Mesenchymal stem cell of adipose (primary cell): ENCODE data around the genes FGF6 and ANO2.

DNA sequence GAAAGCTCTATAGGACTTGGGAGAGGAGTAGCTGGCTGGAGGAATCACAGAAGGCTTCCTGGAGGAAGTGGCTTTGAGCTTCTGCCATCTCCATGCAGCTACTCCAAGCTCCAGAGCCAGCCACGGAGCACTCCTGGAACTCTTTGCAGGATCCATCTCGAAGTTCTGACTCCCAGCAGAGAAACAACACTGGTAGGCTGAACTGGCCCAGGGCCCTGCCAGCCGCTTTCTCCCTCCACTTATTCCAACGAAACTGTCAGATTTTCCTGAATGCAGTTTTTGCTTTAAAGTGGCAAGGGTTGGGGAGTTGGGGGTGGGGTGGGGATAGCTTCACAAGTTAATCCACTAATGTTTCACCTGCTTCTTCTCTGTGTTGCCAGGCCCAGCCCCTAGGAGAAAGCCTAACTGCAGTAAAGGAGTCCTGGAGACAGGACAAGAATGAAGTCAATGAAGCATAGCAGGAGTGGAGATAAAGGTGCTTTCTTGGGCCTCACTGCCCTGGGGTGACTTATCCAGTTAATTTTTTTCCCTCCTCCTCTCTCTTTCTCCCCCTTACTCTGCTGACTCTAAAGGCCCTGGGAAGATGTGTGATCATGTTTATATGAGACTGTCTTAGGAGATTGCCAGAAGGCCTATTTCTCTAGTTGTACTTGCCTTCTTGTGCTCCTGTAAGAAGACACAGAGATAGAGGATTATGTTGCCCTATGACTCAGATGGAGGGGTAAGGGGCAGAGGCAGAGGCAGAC lies 140.3 kb upstream of the PARP11 start:
- CAGE, long polyA plus RNA: no peak

DNA sequence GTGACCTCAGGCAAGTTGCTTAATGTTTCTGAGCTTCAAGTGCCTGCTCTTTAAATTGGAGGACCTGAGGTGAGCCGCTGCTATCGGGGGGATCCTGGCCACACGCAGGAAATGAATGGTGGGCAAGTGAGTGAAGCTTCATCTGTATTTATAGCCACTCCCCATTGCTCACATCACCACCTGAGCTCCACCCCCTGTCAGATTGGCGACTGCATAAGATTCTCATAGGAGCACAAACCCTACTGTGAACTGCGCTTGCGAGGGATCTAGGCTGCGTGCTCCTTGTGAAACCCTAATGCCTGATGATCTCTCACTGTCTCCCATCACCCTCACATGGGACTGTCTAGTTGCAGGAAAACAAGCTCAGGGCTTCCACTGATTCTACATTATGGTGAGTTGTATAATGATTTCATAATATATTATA lies 158.5 kb upstream of the CCND2 start:
- CAGE, long polyA plus RNA: no peak

GRCh38 chr12:4148335-4148966 lies 125.1 kb upstream of the CCND2 start:
- CAGE, long polyA plus RNA: no peak

DNA sequence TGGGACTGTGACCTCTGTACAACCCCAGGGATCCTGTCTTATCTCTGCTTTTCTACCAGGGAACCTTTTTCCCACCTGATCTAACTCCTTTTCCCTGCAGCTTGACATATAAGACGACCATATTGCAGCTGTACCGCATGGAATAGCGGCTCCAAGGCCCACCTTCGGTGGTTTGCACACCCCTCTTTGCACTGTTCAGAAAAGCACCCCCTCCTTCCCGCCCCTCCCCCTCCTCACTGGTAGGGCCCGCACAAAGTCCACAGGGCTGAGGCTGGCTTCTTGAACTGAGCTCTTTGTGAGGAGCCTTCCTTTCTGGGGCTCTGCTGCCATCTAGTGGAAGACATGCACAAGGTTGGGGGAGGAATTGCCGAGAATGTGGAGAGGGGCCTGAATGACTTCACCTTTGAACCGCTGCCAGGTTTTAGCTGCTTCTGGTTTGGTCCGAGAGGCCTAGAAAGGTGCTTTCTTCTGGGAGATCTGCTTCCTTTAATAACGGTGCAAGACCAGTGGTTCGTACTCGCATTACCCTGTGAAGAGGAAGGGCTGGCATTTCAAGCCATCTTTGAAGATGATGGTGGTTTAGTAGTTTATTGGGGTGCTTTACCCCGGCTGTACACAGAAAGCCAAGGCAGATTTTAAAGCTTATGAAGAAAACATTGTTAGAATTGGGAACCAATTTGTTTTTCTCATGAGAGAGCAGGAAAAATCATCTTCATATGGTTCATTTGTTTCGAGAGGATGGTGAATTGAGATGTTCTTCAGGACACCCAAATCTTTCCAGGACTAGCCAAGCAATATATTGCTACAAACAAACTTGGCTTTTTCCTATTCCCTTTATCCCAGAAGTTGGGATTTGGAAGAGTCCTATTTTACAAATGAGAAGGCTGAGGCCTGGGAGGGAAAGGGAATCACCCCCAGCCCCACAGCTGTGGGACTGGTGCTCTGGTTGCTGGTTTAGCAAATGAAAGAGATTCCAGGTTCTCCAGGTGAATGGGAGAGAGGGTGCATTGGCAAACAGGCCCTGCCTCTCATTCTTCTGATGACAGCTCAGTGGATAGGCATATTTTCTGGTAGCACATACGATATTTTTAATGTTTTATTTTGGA lies 3.6 kb downstream of the CCND2 start:
- CAGE, long polyA plus RNA: no peak

DNA sequence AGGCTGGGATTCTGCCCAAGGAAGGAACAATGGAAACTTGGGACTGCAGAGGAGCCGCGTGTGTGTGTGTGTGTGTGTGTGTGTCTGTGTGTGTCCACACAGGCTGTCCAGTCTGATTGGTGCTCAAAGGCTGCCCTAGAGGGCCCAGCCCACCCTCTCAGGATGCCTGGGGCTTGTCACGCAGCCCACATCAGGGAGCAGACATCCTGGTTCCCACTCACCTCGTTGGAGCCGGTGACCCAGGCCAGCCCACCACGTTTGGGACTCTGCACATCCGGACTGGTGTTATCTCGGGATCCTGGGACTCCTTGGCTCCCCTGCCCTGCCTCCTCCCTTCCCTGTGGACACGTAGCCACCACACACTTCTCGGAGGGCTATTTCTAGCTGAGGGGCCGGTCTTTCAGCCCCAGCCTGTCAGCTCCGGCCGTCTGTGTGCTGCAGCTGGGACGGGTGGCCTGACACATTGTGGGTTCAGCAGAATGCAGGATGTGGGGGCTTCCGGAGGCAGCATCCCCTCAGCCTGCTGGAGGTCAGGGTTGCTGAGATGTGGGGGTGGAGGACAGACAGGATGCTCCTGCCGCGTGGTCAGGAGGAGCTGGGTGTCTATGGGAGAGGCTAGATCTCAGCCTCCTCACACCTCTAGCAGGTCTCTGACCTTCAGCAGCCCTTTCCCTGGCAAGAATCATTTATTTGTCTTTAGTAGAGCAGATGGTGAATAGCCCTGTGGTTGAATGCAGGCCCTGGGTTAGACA lies 12.8 kb upstream of the FGF23 start:
- CAGE, long polyA plus RNA: no peak

- CAGE, long polyA plus RNA: no peak
Observed at GRCh38 chr12:4445432-4446206, at the start of gene FGF6. FGF6 (minus strand) TSS chr12:4445815.

DNA sequence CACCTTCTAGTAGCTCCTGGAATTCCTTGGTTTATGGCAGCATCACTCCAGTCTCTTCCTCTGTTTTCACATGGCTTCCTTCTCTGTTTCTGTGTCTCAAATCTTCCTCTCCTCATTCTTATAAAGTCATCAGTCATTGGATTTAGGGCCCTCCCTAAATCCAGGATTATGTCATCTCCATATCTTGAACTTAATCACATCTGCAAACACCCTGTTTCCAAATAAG lies 40.4 kb upstream of the NTF3 start:
- CAGE, long polyA plus RNA: no peak

DNA sequence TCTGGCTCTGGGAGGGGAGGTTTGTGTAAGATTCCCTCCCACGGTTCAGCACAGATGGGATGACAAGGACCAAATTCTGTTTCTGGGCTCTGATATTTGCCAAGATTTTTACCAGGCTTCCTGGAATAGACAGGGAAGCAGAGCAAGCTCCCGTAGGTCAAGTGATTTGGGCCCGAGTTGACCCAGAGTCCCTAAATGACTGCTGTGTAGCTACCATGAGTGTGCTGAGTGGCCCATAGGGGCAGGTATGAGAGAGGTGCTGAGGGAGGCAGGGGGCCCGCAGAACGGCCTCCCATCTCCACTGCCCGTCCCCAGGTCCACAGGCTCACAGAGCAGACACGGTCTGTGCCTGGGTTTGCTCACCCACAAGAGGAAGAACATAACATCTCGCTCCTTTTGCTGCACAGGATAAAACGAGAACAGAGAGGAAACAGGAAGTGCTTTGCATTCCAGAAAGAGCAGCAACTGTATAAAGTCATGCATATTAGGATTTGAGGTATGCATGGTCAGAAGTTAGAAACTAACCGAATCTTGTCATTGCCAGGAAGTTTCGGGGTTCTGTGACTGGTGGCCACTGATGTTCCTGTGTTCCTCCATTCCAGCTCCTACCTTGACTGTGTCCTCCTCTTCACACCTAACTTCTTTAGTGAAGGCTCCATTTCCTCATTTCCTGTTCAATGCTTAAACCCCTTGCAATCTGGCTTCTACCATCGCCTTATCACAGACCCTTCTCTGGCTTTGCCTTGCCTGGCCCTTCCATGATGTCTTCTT lies 24.9 kb downstream of the NTF3 start:
- CAGE, long polyA plus RNA: no peak

DNA sequence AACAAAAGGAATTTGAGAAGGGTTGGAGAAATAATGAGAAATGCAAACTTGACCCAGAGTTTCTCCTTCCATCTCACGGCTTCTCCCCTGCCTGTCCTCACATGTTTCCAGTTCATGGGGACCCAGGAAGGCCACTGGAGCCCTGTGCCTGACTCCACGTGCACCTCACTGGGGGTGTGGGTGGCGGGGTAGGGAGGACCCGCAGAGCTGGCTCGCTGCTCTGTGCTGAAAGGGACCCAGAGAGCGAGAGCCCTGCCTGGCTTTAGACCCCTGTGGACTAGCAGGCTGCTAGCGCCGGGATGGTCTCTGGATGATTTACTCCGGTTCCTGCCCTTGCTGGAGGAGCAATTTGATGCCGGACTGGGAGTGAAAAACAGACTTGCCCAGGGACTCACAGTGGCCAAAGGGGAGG lies 49.0 kb downstream of the NTF3 start:
- CAGE, long polyA plus RNA: no peak

GRCh38 chr12:5548559-5548944 lies 116.6 kb downstream of the NTF3 start:
- CAGE, long polyA plus RNA: no peak

DNA sequence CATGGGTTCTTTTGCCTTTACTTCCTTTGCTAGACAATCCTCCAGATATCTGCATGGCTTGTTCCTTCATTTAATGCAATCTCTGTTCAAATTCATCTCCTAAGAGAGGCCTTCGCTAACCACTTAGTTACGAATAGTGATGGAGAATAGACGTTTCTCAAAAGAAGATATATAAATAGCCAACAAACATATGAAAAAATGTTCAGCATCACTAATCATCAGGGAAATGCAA lies 2.5 kb downstream of the ANO2 start:
- CAGE, long polyA plus RNA: no peak

- CAGE, long polyA plus RNA: no peak
Observed at GRCh38 chr12:5944515-5945613, at the start of gene ANO2. ANO2 (minus strand) TSS chr12:5945259.

DNA sequence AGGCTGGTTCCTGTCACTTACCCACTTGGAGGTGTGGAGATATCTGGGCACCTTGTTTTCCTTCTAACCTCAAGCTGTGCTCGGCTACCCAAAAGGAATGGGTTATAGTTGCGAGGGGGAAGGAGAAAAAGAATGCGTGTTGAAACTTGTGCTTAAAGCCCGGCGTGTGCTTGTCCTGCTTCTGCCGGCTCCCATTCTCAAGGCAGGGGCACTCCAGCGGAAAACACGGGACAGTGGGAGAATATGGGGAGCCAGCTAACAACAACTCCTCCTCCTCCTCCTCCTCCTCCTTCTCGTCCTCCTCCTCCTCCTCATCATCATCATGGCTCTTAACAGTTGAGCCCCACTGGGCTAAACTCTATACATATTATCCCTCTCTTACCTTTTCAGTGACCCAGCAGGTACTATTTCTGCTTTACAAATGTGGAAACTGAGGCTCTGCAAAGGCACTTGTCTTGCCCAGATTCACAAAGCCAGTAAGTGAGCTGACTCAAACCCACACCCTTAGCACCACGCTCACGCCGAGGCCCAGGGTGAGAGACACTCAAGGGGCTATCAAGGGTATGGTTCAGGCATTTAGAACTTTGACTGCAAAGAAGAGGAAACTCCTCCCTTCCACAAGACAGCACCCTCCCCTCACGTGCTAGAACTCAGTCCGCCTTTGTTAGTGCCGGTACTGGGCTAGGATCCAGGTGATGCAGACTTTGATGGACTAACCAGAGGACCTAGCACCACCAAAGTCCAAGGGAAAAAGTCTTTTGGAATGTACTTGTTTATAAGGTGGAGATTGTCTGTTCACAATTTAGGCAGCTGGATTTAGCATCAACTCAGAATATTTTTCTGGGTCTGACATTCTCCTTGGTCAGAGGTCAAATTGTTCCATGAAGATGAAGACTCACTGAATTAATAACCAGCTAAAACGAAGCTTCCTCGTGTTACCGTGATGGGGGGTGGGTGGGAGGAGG lies 33.9 kb downstream of the VWF start:
- CAGE, long polyA plus RNA: no peak

DNA sequence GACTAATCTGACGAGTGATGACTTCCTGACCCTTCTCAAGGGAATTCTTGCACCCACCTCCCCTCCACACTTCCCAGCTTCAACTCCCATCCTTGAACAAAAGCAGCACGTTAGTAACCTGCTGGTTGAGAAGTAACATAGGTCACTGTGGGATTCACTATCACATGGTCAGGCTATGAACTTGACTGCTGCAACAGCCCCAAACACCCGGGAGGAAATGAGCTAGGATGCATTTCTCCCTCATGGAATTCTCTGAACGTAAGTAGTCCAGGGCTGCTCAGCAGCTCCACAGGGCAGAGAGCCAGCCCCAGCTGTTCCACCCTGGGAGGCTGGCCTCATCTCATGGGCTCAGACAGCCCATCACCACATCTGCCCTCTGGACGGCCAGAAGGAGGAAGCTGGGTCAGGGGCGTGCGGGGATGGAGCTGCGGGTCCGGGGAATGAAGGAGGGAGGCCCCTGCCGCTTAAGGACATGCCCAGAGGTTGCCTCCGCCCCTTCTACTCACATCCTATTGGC lies 37.0 kb upstream of the VWF start:
- CAGE, long polyA plus RNA: no peak

DNA sequence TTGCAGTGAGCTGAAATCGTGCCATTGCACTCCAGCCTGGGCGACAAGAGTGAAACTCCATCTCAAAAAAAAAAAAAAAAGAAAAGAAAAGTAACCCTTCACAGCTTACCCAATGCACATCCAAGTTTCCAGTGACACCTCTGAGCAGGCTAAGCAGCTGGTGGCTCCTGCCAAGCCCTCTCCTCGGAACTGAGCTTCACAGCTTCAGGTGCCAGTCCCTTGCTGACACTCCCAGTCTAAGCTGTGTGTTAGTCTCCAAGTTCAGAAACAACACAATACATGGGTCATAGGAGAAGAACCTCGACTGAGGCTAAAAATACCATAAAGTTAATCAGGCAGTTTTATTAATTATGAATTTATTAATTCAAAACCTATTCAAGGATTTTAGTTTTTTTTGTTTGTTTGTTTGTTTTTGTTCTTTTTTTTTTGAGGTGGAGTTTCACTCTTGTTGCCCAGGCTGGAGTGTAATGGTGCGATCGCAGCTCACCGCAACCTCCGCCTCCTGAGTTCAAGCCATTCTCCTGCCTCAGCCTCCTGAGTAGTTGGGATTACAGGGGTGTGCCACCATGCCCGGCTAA lies 8.1 kb downstream of the CD9 start:
- CAGE, long polyA plus RNA: no peak

- CAGE, long polyA plus RNA: no peak
Observed at GRCh38 chr12:6214413-6215600, 14.6 kb downstream of the CD9 start.

GRCh38 chr12:6218117-6218977 lies 18.1 kb downstream of the CD9 start:
- CAGE, long polyA plus RNA: no peak

DNA sequence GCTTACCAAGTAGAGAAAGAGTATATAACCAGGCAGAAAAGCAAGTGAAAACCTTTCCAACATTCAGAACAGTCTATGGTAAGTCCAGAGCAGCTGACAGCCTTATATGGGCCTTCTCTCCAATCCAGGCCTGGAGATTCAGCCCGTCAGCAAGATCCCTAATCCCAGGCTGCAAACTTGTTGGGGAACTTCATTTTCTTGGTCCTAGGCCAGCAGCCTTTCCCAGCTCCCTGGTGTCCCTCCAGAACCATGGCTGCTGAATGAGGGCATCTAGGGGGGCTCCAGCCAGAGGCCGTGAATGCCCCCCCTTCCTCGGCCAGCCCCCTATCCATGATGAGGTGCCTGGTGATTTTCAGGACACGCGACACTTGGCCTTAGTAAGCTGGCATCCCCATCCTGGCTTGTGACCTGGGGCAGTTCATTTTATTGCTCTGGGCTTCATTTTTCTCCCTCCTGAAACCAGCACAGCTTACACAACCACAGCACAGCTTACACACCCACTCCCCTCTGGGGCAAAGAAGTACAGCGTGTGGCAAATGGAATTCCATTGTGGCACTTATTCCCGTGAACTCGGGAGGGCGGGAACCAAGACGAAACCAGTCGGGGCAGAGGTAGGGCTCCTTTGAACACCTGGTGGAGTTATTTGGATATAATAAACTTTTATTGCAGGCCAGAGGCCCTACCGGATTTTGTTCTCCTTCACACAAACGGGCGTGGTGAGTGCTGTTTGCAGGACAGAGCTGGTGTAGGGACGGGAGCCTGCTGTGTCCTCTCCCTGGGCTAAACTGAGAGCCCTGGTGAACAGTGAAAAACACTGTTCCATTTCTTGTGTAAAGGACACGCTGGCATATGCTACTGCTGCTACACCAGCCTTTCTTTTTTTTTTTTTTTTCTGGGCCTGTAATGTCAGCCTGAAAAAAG lies 29.0 kb downstream of the CD9 start:
- CAGE, long polyA plus RNA: no peak

DNA sequence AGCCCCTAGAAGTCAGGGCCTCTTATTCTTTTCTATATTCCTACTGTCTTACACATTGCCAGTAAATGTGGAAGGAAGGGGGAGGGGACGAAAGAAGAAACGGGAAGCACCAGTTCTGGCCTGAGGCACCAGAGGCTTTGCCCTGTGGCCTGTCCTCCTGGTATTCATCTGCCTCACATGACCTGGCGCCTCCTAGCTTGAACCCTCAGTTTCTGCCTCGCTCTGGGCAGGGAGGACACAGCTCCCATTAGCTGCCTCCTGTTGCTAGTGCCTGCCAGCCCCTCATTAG lies 3.0 kb upstream of the PLEKHG6 start:
- CAGE, long polyA plus RNA: no peak

DNA sequence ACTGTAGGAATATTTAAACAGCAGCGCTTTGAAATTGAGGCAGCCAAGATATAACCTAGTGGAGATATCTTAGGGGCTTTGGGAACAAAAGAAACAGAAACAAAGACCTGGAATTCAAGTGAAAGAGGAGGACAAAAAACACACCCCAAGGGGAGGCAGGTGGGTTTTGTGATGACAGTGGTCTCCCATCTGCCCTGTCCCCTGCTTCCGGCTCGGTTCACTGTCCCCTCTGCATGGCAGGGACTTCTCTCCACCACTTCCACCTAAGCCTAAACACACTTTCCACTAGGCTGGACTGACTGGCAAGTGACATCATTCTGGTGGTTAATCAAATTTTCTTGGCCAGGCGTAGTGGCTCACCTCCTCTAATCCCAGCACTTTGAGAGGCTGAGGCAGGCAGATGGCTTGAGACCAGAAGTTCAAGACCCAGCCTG lies 11.8 kb downstream of the PLEKHG6 start:
- CAGE, long polyA plus RNA: no peak